Renal cortical epithelial cell (primary cell): Measurements from ENCODE around the genes CYP1A2, CSK and CPLX3.

DNA sequence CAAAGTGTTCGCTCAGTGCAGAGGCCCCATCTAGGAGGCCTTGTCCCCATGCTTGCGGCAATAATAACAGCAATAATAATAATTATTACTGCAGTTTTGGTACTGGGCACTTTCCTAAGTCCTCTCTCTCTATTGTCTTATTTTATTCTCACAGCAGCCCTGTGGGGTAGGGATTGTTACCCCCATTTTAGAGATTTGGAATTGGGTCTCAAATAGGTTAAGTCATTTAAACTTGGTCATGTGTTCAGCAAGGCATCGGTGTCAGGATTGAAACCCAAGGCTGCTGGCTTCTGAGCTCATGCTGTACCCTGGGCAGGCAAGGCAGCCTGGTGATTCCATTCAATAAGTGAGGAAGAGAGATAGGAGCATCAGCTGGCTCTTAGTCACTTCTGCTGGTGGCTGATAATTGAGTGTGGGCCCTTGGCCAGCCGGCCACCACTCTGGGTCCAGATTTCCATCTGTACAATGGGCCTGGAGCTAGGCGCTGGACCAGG, 4.1 kb downstream of the CD276 start:
- RRBS = no CpG with 5 or more reads among the region's 5 CpGs

DNA sequence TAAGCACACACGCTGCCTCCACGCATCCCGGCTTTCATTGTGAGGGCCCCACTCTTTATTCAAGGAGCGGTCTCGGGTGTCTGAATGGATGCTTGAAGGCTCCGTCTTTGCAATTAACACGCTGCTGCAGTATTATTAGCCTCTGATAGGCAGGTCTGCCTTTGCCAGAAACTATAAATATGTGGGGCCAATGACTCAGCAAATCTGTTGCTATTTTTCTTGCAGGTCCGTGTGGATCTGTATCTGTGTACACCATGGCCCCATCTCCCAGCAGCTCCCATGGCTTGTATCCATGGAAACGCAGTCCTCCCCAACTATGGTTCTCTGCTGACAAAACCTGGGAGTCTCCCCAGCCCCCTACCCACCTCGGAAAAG, 21.6 kb upstream of the INSYN1 start:
- RRBS = no CpG with 5 or more reads among the region's 10 CpGs

GRCh38 chr15:73889352-73889795, 16.0 kb downstream of the TBC1D21 start:
- RRBS = no CpG with 5 or more reads among the region's 1 CpG

- RRBS = no CpG with 5 or more reads among the region's 11 CpGs
Observed at GRCh38 chr15:73947561-73948141, 21.4 kb downstream of the LOXL1 start.

GRCh38 chr15:73982027-73983005, 9.8 kb downstream of the STOML1 start:
- RRBS = no CpG with 5 or more reads among the region's 9 CpGs

- RRBS = no CpG with 5 or more reads among the region's 9 CpGs
Observed at GRCh38 chr15:73995204-73995659, 716 bp downstream of the PML start.

DNA sequence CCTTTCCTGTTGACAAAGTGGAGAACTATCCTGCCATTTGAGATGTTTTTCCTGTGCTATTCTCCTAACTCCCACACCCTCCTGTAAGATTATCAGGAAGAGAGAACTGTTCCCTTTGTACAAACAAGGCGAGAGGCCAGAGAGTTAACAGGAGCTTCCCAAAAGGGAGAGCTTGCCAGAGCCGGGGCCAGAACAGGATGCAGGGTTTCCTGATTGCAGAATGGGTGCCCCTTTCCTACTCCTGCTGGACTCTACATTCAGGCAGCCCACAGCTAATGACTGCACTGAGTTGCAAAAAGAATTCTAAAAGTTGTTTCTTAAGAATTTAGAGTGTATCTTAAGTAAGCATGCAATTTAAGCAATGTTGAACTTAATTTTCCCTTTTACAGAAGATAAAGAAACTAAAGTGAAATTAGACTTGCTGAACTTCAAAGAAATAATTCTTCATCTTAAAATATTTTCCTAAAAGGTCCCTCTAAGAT, 17.2 kb downstream of the PML start:
- RRBS = no CpG with 5 or more reads among the region's 2 CpGs

DNA sequence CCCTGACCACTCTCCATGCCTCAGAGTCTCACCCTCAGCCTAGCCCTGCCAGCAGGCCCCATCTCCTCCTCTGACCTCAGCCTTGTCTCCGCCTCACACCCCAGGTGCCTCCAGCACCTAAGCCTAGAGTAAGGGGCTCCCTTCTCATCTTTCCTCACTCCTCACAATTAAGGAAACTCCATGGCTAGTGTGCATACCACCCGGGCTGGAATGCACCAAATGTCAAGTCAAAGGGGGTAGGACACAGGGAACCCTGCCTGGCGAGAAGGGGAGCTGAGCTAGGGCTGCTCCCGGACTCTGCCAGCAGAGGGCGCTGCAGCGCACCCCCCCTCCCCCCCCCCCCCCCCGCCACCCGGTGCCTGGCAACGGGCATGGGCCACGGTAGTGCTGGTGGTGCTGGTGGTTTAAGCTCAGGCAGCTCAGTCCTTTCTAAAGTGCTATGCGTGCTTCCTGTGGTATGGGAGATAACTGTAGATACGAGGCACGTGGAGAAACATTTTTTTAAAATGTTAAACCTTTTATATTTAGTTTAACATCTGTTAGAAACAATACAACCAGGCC, 34.0 kb downstream of the GOLGA6A start:
- RRBS = 9% methylated on average over 5 of the region's 13 CpGs

DNA sequence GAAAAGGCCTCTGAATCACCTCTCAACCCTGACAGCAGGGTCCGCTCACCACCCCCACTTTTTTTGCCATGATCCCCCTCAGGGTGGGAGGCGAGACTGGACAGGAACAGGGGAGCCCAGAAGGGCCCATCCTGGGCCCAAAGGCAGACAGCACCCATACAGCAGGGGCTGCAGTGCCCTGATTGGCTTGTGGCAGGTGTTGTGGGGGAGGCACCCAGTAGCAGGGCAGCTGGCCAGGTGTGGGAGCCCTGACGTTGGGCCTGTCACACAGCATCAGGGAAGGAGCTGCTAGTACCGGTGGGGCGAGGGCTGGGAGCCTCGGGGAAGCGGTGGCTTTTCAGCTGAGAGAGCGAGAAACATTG, 19.6 kb upstream of the CYP11A1 start:
- RRBS = no CpG with 5 or more reads among the region's 8 CpGs

DNA sequence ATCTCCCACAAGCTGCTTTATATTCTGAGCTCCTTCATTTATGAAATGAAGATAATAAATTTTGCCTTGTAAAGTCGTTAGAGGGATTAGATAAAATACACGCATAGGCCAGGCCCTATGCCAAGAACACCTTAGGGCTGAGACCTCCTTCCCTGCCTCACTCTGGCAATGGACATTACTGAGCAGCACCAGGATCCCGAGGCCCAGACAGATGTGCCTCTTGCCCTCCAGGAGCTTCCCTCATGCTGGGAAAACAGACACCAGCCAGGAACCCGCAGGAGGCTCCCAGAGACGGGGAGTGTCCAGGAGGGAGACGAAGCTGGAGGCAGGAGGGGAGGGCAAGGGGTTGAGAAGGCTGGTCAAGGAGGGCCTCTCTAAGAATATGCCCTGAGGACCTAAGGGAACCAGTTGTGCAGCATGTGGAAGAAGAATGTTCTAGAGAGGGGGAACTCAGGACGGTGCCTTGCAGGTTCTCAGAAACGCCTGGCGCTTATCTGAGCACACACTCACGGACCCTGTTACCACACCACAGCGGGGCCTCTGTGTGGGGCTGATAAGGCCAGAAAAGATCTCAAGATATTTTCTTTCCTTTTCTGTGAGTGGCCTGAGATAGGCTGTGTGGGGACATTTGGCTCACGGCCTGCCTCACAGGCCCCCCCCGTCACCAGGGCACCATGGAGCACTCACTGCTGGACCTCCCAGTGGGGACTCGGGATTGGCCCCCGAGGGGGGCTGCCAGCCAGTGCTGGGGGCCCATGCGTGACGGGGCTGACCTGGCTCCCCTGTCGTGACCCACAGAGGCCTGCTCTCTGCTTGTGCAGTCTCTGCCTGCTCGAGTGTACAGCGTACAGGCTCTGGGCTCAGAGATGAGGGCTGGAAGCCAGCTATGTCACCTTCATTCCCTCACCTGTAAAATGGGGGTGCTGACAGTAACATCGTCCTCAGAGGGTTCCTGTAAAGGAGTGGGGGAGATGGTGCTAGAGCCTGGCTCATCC, 22.0 kb upstream of the CYP11A1 start:
- RRBS = no CpG with 5 or more reads among the region's 21 CpGs

- RRBS = no CpG with 5 or more reads among the region's 11 CpGs
Observed at GRCh38 chr15:74407106-74407754, 26.5 kb downstream of the SEMA7A start.

DNA sequence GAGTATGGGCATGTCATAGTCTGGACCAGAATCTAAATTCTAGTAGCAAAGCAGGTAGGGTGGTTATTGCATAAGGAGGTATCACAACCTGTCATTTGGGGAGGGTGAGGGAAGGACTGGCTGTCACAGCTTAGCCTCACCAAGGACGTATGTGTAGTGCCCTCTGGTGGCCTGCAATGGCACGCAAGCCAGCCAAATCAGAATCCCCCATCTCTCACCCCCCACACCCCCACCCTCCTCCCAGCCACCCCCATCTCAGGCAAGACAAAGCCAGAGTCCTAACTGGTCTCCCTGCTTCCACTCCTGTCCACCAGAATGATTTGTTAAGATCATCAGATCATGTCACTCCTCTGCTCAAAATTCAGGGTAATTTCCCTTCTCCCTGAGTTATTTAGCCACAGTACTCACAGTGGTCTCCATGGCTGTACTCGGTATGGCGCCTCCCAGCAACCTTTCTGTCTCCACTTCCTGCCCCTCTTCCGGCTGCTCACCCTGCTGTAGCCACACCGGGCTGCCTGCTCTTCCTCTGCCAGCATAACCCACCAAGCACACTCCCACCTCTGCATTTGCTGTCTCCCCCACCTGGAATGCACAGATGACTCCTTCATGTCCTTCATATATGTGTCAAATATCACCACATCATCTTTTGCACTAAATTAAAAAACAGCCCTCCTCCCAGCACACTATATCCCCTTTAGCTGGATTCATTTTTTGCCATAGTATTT, 29.0 kb upstream of the UBL7 start:
- RRBS = no CpG with 5 or more reads among the region's 6 CpGs

- RRBS = no CpG with 5 or more reads among the region's 48 CpGs
Observed at GRCh38 chr15:74540020-74541106, 657 bp upstream of the ARID3B start.

DNA sequence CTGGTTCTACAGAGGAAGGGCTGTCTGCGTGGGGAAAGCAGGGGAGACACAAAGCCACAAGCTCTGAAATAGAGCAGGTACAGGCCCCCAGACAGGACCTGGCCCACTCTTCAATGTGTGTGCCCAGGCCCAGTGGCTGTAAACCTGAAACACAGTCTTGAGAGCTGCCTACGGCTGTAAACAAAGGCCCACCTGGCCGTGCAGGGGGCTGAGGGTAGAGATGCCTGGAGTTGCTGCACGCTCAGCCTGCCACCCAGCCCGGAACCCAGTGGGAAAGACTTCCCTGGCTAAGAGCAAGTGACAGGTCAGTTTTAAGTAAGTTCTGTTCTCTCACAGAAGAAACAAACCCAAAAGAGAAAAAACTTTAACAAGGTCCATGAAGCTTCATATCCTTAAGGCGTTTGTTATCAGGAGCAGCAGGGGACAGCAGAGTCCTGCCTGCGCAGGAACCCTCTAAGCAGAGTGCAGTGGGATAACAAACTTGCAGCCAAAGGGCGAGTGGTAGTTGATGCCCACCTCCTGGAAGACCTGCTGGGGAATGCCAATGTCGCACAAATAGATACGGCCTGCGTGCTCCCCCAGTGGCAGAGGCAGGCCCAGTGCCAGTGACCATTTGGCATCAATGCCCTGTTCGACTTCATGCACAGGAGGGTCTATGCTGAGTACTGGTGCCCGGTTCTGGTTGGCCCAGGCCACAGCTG, 16.7 kb downstream of the CLK3 start:
- RRBS = no CpG with 5 or more reads among the region's 13 CpGs

DNA sequence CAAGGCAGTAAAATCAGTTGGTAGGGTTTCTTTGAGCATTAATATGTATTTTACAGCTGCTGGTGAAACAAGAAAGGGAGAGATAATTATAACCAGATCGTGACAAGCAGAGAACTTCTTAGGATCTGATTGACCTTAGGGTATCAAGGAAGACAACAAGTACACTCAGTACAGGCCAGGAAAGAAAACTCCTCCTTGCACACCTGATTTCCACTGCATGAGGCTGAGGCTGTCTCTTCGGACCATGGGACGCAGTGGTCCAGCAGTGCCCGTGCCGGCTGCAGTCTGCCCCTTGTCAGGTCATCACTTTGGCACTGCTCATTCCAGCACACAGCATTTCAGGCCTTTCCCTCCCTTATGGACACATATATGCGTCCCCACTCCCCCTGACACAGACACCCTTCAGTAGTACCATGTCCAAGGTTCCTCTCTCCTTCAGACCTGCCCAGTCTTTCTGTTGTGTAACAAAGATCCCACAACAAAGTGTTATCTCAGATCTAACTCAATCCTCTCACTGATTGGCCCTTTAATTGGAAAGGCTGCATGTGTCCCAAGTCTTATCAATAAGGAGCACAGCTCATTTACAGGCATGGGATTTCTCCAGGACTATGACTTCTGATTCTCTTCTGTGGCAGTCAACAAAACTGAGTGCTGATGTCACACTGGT, 27.8 kb downstream of the CLK3 start:
- RRBS = no CpG with 5 or more reads among the region's 6 CpGs

DNA sequence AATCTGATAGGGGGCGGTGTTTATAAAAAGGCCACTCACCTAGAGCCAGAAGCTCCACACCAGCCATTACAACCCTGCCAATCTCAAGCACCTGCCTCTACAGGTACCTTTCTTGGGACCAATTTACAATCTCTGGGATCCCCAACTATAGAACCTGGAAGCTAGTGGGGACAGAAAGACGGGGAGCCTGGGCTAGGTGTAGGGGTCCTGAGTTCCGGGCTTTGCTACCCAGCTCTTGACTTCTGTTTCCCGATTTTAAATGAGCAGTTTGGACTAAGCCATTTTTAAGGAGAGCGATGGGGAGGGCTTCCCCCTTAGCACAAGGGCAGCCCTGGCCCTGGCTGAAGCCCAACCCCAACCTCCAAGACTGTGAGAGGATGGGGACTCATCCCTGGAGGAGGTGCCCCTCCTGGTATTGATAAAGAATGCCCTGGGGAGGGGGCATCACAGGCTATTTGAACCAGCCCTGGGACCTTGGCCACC, at the start of gene CYP1A2:
Gene CYP1A2 (plus strand): TSS at position 51 of the 483 bp plus-strand sequence.
- RRBS = no CpG with 5 or more reads among the region's 5 CpGs

- RRBS = under 1% methylated on average over 45 of the region's 106 CpGs
Observed at GRCh38 chr15:74782018-74782882, at the start of gene CSK. TSS of gene CSK (plus strand) at chr15:74782080.

GRCh38 chr15:74826040-74827184, at the start of gene CPLX3:
TSS of gene CPLX3 (plus strand) at chr15:74826627.
- RRBS = 21% methylated on average over 12 of the region's 72 CpGs

DNA sequence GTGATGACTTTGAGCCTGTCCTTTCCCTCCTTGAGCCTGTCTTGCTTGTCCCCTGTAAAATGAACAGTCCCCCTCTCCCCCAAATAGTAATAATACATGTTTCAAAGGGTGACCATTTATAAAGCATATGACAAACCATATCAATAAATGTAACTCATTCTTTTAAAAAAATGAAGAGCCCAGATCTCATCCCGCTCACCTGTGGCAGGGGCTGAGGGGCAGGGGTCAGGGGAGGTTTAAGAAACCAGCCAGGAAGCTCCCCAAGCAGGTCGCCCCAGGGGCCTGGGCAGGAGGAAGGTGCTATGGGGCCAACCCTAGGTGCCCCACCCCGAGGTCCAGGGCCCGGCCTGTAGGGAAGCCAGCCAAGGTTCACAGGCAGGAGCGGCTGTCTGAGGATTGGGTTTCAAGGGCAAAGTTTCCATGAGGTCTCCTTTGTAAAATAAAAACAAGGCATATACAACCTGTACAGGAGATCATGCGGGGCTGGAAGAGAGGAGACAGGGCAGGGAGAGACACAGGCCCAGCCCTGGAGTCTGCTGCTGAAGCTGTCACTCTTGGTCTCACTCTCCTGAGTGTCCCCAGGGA, 5.3 kb downstream of the CPLX3 start:
- RRBS = no CpG with 5 or more reads among the region's 6 CpGs

- RRBS = no CpG with 5 or more reads among the region's 5 CpGs
Observed at GRCh38 chr15:74901536-74901993, 5.1 kb downstream of the FAM219B start.